Esophagus muscularis mucosa (tissue), 4 donors: ENCODE measurements around the gene COMMD6.

- PRO-cap: no peak
- RAMPAGE, long total RNA, 4 experiments: no peak in any of the 4 experiments
These were observed 287.3 kb downstream of the TBC1D4 start for GRCh38 chr13:75194612-75195103.

GRCh38 chr13:75318004-75318668, 163.8 kb downstream of the TBC1D4 start:
- PRO-cap: no peak
- RAMPAGE, long total RNA, 4 experiments: no peak in any of the 4 experiments

DNA sequence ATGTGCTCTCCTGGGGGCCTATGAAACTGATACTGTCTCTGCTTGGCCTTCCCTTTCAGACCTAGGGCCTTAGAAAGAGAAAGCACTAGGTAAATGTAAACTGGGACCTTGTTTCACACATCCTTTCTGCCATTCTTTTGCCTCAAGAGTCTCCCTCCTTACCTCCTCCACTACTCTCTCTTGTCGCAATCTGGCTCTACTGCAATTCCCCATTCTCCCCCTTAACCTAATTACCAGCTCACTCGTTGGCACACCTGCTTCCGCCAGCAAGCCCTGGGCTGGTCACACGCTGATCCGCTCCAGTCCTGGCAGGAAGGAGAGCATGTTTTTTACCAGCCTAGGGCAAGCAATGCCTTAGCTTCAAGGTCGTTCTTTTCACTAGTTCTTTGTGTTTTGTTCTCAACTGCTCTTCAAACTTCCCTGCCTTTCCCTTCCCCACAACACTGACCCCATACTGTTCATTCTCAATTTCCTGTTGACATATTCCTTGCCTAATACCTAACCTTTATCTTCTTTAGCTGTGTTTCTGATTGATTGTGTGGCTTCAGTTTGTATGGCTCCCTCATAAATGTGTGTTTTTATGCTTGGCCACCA, 23.0 kb downstream of the TBC1D4 start:
- PRO-cap: no peak
- RAMPAGE, long total RNA, 4 experiments: no peak in any of the 4 experiments

DNA sequence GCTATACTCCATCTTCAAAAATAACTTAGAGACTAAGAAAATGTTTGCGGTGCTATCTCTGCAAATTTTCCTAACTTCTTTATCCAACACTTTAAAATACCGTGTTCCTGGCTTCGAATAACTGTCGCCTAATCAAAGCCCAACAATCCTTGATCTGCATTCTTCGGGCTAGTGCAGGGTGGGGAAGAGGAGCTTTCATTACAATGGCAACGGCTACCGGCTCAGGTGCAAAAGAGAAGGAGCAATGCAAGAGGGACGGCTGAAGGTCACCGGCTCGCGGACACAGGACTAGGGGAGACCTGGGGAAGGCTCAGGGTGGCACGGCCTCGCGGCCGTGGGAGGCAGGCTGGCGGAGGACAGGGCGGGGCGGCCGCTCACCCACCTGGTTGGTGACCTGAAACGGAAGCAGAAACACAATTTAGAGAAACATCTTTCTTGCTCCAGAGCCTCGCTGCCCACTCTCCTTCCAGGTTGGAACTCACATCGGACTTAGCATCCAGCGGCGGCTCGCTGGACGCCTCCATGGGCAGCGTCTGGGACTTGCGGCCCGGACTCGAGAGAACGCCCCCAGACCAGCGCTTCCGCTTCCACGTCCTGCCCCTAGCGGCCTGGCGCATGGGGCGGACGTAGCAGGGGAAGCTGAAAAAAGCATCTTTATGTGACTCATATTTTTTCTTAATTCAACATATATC, at the start of gene COMMD6:
COMMD6 (minus strand) TSS at position 560 of the 692 bp plus-strand sequence.
- PRO-cap: bidirectional peak, plus-strand start outside the sequence, minus-strand start at position 560 of the sequence
- RAMPAGE, long total RNA, 4 experiments: start-site peak on the minus strand in 4 of 4 experiments, centred at positions 551 to 562 of the sequence, 2,008 to 6,868 reads per replicate

DNA sequence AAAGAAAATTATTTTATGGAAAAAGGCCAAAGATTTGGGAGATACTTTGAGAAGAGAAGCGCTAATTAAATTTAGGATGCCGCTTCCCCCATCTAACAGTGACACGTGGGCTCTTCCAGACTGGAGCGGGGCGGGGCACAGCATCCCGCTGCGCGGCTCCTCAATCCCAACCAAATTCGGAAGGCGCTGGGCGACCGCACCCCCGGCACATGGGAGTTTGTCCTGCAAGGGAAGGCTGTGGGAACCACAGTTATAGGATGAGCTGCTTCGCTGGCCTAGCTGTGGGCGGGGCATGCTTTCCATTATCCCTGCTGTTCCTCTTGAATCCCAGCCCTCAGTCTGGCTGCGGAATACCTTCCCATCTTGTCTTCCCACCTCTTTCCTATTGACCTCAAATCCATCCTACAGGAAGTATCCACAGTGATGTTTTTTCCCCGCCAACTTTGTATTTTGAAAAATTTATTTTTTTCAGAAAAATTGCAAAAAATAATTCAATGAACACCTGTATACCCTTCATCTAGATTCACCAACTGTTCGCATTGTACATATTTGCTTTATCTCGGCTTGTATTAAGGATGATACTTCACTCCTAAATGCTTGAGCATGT, 454 bp upstream of the COMMD6 start:
- PRO-cap: bidirectional peak, plus-strand start at position 169 of the sequence, minus-strand start outside the sequence; bidirectional peak, plus-strand start at position 208 of the sequence, minus-strand start at position 224 of the sequence
- RAMPAGE, long total RNA, 4 experiments: no peak in any of the 4 experiments

DNA sequence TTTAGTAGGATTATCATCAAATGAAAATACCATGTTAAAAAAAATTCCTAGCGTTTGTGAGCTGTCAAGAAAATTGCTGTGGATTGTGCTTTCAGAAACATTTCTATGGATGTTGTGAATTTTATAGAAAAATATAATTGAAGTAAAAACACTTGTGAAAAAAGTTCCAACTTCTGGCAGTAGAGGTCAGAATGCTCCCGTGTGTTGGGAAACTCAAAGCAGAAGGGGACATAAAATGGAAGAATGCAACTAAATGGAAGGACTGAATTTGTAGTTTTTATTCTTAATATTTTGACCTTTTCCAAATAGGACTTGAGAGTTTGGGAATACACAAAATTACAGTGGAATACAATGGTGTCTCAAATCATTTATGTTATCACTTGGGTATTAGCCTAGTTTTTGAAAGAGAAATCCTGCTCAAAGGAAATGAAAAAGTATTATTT, 38.3 kb downstream of the LMO7 start:
- PRO-cap: no peak
- RAMPAGE, long total RNA, 4 experiments: no peak in any of the 4 experiments

DNA sequence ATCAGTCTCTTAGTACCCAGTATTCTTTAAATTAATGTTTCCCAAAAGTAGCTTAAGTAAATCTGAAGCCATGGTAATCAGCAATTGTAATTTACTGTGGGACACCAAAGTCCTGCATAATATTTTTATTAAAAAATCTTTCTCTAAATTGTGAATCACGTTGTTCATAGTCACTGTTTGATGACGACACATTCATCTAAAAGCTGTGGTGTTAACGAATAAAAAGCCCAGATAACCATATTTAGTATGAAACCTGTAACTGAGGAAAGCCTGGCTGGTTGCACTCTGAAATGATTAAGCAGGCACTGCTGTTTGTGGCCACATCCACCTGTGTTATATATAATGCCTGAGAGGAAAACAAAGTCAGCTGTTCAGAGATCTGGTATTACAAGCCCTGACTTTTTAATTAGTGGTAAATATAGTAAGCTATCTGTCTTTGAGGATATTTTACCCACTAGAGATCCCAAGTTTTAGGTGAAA, 79.4 kb downstream of the LMO7 start:
- PRO-cap: no peak
- RAMPAGE, long total RNA, 4 experiments: no peak in any of the 4 experiments

DNA sequence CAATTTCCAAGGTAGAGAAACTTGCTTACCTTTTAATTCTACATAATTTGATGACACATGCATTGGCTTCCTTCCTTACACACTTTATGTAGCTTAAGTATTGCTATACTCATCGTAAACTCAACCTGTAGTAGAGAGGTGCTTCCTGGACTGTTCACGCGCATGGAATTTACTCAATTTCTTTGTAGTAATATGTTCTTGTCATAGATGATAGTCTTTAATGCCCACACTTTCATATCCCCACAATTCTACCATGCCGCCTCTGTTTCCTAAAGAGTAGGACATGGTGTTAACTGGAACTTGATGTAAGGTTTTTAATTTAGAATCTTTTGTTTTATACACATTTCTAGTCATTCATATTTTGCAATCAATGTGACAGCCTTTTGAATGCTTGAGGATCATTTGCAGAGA, 160.8 kb downstream of the LMO7 start:
- PRO-cap: no peak
- RAMPAGE, long total RNA, 4 experiments: no peak in any of the 4 experiments

DNA sequence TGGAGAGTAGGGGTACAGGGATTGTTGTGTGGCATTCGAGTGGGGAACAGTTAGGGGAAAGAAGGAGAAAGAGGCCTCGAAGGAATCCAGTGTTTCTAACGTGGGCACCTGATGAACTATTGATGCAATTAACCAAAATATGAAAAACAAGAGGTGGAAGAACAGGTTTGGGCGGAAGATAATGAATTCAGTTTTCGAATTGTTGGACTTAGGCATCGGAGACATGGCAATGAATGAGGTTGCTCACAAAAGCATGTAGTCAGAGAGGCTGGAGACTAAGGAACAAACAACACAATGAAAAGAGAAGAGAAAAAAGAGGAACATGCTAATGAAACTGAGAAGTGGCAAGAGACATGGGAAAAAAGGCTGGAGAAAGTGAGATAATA, 192.7 kb downstream of the LMO7 start:
- PRO-cap: no peak
- RAMPAGE, long total RNA, 4 experiments: no peak in any of the 4 experiments

DNA sequence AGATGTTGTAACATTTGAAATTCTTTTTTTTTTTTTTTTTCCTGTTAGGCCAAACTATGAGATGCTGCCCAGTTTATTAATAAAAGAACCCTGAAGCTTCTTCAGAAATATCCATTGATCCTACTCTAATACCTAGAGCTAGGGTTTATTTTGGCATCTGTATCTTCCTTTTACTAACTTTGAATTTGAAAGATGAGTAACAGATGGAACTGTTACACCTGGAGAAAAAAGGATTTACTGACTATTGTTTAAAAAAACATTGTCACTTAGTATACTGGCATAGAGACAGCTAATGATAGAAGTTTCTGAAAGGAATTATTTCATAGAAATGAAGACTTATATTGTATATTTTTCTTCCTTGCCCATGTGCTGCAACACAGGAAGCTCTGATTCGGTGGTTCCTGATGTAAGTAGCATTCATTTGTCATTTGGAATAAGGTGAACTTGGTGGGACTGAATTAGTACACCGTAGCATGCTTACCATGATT, 203.6 kb downstream of the LMO7 start:
- PRO-cap: no peak
- RAMPAGE, long total RNA, 4 experiments: no peak in any of the 4 experiments

- PRO-cap: no peak
- RAMPAGE, long total RNA, 4 experiments: no peak in any of the 4 experiments
These were observed 520 bp upstream of the CLN5 start for GRCh38 chr13:76991303-76991818.

DNA sequence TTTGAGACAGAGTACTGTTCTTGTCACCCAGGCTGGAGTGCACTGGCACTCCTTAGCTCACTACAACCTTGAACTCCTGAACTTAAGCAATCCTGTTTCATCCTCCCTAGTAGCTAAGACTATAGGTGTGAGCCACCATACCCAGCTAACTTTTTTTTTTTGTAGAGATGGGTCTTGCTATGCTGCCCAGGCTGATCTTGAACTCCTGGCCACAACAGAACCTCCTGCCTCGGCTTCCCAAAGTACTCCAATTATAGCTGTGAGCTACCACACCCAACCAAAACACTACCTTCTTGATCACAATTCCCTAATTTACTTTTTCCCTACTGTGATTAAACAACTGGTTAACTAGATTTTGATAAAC, 10.4 kb downstream of the FBXL3 start:
- PRO-cap: no peak
- RAMPAGE, long total RNA, 4 experiments: no peak in any of the 4 experiments

- PRO-cap: no peak
- RAMPAGE, long total RNA, 4 experiments: start-site peak on the minus strand in 2 of 4 experiments, at chr13:77050561-77051160 at its widest, 16 to 17 reads per replicate
These were observed 23.6 kb upstream of the FBXL3 start for GRCh38 chr13:77050375-77051188.

DNA sequence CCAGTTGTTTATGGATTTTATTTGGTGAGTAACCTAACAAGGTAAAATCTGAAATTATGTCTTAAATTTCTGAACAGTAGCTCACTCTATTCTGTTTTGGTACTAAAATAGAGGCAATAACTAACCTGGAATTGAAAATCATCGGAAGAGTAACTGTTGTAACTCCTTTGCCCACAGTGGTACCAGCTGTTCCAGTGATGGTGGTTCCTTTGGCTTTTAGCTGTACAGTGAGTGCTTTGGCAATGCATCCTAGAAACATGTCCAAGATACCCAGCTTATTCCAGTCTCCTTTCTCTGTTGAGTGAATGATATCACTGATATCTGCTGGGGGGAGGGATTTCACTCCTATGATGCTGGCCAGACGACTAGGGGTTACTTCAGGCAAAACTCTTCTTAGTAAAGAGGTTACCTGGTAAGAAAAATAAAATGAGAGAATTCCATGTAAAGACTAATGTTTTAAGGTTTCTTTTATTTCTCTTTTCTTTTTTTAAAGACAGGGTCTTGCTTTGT, 40.6 kb upstream of the FBXL3 start:
- PRO-cap: no peak
- RAMPAGE, long total RNA, 4 experiments: start-site peak on the minus strand in 1 of 4 experiments, centred at position 218 of the sequence, 6 reads per replicate

- PRO-cap: no peak
- RAMPAGE, long total RNA, 4 experiments: no peak in any of the 4 experiments
These were observed 116.3 kb upstream of the FBXL3 start for GRCh38 chr13:77143193-77143823.

GRCh38 chr13:77150533-77151015, 123.6 kb upstream of the FBXL3 start:
- PRO-cap: no peak
- RAMPAGE, long total RNA, 4 experiments: start-site peak on the minus strand in 1 of 4 experiments, at chr13:77150770-77150921 at its widest, 15 reads per replicate

DNA sequence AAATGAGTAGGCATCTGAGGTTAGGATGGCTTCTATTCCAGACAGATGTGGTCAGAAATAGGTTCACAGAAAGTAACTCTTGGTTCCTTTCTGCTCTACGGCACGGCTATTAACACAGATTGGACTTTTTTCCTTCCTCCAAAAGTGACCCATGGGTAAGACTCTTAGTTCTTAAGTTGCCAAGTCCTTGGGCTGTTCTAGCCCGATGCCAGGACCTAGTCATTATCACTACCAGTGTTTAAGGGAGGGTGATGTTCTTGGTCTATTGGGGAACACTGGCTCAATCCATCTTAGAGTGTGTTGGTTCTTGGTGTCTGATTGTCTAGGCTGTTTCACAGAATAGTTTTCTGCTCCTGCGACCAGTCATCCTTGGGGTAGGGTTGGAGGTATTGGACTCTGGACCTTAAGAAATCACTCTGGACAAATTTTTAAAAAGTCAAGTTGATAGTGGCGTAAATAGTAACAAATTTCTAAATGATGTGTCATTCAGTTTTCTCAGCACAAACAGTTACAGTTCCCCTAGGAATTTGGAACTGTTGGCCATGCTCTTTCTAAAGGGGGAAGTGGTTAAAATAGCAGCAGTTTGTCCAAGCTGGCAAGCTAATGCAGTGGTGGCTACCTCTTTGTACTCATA, 60.2 kb upstream of the MYCBP2 start:
- PRO-cap: no peak
- RAMPAGE, long total RNA, 4 experiments: no peak in any of the 4 experiments

GRCh38 chr13:77853676-77853889, 65.0 kb downstream of the EDNRB start:
- PRO-cap: no peak
- RAMPAGE, long total RNA, 4 experiments: no peak in any of the 4 experiments

GRCh38 chr13:77860652-77861189, 57.9 kb downstream of the EDNRB start:
- PRO-cap: unidirectional peak, plus-strand start at chr13:77860855
- RAMPAGE, long total RNA, 4 experiments: no peak in any of the 4 experiments

GRCh38 chr13:77897893-77898761, 20.5 kb downstream of the EDNRB start:
- PRO-cap: no peak
- RAMPAGE, long total RNA, 4 experiments: no peak in any of the 4 experiments